MCF 10A (cell line): Measurements from ENCODE around the gene TRANK1.

GRCh38 chr3:32213385-32213739 is 25.1 kb upstream of the CMTM8 start:
- PRO-cap, result unidirectional peak, minus-strand start at chr3:32213480
- RRBS, result no CpG with 5 or more reads among the region's 7 CpGs

GRCh38 chr3:32455999-32456627 is 46.5 kb downstream of the CMTM6 start:
- PRO-cap, result no peak
- RRBS, result 91% methylated on average over 4 of the region's 14 CpGs

DNA sequence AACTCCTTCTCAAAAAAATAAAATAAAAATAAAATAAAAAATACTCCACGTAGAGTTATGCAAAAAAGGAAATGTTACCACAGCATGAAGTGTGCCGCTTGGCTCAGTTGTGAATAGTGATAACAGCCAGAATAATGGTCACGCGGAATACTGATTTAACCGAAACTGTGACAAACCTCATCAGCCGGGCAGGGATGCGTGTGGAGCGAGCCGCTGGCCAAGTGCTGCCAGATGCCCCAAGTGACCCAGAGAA is 35.4 kb downstream of the CMTM6 start:
- PRO-cap, result no peak
- RRBS, result no CpG with 5 or more reads among the region's 9 CpGs

GRCh38 chr3:32684004-32684524 is 924 bp upstream of the CNOT10 start:
- PRO-cap, result no peak
- RRBS, result no CpG with 5 or more reads among the region's 1 CpG

GRCh38 chr3:32820039-32820767 is 2.4 kb downstream of the TRIM71 start:
- PRO-cap, result no peak
- RRBS, result no CpG with 5 or more reads among the region's 14 CpGs

DNA sequence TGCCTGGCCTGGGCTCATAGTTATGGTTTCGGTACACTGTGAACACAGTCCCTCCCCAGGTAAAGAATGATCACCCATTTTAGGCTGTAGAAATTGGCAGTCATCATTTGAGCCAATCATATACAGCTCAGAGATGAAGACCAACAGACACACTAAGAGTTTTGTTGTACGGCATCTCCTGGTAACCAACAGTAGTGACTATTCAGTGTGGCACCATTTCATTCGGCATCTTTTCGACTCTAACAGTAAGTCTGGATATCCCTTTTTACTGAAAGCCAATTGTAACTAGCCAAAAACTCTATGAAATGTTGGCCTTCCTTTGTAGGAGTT is 33.5 kb downstream of the UBP1 start:
- PRO-cap, result no peak
- RRBS, result no CpG with 5 or more reads among the region's 4 CpGs

DNA sequence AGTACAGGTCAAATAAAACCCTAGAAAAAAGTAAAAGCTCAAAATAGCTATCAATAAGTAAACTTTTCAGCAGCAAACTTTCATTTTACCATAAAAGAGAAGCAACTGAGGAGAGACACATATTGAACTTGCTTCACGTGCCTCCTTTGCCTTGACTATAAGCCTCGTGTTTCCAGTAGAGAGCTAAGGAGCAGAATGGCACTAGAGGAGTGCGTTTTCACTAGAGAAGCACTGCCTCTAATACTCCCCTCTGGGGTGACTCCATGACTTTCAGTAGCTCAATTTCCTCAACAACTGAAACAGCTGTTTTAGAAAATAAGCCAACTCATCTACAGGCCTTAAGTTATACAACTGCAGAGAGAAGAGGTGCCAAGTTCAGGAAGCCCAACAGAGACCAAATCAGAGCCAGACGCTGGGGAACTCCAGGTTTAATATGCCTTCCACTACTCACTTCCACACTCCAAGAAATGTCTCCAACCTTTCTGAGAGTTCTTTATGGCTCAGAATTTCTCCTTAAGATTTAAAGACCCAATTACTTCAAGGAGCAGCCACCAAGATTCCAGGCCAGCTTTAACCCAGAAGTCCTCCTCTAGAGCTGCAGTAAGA is 1.9 kb downstream of the UBP1 start:
- PRO-cap, result bidirectional peak, plus-strand start at position 186 of the sequence, minus-strand start at position 159 of the sequence
- RRBS, result no CpG with 5 or more reads among the region's 4 CpGs

- PRO-cap, result no peak
- RRBS, result no CpG with 5 or more reads among the region's 7 CpGs
These were observed 111.2 kb upstream of the UBP1 start for GRCh38 chr3:33551041-33552113.

DNA sequence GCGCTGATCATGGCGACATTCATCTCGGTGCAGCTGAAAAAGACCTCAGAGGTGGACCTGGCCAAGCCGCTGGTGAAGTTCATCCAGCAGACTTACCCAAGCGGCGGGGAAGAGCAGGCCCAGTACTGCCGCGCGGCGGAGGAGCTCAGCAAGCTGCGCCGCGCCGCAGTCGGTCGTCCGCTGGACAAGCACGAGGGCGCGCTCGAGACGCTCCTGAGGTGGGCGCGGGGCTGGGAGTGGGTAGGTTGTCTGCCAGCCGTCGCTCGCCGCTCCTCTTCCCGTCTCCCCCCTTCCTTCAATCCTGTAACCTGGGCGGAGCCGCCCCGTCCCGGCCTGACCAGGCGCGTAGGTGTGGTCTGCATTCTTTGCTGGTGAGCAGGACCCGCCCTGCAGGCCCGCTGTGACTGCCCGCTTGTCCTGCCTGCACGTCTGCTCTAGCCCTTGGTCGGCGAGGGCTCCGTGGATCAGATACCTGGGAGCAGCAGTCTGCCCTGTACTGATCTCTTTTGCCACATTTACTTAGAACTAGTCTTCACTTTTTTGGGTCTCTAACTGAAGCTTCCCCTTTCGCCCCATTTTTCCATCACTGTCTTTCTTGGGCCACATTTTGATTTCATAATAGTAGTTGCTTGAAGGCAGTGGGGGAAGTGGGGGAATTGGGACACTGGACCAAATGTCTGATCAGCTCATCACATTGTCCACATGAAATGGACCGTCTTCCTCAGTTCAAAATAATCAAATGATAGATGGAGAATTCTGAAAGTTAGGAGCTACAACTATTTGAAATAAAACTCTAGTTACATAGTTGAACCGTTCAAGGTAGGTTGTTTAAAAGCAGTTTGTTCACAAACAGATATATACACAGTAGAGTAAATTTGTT is 530 bp downstream of the PDCD6IP start:
- PRO-cap, result bidirectional peak, plus-strand start at position 441 of the sequence, minus-strand start at position 300 of the sequence
- RRBS, result no CpG with 5 or more reads among the region's 45 CpGs

DNA sequence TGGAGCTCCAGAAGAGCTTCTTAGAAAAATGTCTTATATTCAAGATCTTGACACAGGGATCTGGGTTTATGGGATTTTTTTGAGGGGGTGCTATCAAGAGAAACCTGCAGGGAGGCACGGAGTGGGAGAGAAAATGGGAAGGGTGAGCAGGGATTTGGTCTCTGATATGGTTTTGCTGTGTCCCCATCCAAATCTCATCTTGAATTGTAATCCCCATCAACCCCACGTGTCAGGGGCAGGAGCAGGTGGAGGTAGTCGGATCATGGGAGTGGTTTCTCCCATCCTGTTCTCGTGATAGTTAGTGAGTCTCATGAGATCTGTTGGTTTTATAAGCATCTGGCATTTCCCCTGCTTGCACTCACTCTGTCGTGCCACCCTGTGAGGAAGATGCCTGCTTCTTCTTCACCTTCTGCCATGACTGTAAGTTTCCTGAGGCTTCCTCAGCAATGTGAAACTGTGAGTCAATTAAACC is 386.0 kb downstream of the PDCD6IP start:
- PRO-cap, result no peak
- RRBS, result no CpG with 5 or more reads among the region's 5 CpGs

- PRO-cap, result no peak
- RRBS, result no CpG with 5 or more reads among the region's 1 CpG
These were observed 153.1 kb upstream of the ARPP21 start for GRCh38 chr3:35486337-35486536.

DNA sequence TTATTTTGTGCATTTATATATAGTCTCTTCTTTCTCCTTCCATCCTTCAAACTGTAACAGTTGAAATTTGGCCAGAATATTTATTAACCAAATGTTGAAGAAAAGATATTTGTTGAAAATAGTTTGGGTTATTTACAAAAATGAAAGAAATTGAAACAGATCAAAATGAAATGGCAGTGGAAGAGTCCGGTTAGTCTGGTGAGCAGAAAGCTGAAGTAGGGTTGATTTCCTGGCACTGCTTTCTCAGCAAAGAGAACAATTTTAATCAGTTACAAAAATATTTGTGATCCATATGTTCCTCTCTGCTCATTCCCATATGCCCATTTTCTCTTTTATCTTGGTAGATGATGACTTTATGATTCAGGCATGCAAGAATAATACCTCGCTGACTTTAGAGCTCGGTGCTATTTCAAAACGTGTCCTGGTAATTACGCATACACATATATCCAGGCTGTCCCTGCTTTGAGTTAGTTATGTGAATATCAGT is 38.4 kb downstream of the ARPP21 start:
- PRO-cap, result no peak
- RRBS, result no CpG with 5 or more reads among the region's 5 CpGs

DNA sequence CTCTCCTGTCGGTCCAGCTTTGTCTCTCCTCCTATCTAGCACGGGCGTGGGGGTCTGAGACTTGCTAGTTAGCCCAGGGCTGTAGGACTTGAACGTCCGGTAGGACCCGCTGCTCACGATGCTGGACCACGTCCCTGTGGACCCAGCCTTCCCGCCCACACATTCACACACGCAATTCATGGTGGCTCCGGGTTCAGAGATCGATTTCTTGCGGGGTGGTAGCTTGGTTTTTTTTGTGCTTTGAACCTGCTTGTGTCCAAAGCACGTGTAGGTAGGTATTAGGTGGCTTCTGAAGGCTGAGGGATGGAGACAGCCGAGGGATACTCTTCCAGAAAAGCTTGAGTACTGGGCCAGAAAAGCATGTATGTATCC is 480 bp downstream of the STAC start:
- PRO-cap, result no peak
- RRBS, result 2% methylated on average over 6 of the region's 15 CpGs

DNA sequence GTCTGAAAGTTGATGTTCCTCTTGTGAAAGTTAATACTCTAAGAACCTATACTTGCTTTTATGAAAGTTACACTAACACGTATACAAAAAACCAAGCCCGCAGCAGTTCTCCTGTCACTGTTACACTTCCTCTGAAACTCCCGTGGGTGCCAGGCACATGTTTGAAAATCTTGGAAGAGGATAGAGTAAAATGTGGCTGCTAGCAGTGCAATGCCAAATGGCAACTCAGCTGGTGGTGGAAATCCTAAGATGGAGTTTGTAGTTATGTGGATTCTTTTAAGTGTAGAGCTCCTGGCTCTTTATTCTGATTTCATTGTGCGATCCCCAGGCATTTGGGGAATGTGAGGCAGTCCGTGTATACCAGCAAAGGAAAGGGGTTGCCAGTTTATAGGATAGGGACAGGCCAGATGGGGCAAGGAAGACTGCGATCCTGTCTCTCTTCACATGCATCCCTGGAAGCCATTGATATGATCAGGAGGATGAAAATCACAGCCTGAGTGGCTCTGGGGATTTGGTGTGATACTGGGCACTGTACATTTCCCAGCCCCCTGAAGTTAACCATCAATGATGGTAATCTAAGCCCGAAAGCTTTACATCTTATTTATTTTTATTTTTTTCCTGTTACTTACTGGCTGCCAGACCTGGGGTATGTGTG is 1.1 kb downstream of the STAC start:
- PRO-cap, result no peak
- RRBS, result no CpG with 5 or more reads among the region's 7 CpGs

DNA sequence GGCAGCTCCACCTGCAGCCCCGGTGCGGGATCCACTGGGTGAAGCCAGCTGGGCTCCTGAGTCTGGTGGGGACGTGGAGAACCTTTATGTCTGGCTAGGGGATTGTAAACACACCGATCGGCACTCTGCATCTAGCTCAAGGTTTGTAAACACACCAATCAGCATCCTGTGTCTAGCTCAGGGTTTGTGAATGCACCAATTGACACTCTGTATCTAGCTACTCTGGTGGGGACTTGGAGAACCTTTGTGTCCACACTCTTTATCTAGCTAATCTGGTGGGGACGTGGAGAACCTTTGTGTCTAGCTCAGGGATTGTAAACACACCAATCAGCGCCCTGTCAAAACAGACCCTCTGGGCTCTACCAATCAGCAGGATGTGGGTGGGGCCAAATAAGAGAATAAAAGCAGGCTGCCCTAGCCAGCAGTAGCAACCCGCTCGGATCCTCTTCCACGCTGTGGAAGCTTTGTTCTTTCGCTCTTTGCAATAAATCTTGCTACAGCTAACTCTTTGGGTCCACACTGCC is 73.5 kb downstream of the STAC start:
- PRO-cap, result no peak
- RRBS, result no CpG with 5 or more reads among the region's 11 CpGs

GRCh38 chr3:36494784-36495367 is 114.6 kb downstream of the STAC start:
- PRO-cap, result bidirectional peak, plus-strand start at chr3:36494964, minus-strand start at chr3:36494857
- RRBS, result no CpG with 5 or more reads among the region's 2 CpGs

GRCh38 chr3:36618327-36618560 is 146.1 kb downstream of the DCLK3 start:
- PRO-cap, result no peak
- RRBS, result no CpG with 5 or more reads among the region's 2 CpGs

GRCh38 chr3:36733274-36733751 is 31.0 kb downstream of the DCLK3 start:
- PRO-cap, result no peak
- RRBS, result no CpG with 5 or more reads among the region's 1 CpG

GRCh38 chr3:36906496-36907121 is 38.2 kb downstream of the TRANK1 start:
- PRO-cap, result no peak
- RRBS, result no CpG with 5 or more reads among the region's 2 CpGs

DNA sequence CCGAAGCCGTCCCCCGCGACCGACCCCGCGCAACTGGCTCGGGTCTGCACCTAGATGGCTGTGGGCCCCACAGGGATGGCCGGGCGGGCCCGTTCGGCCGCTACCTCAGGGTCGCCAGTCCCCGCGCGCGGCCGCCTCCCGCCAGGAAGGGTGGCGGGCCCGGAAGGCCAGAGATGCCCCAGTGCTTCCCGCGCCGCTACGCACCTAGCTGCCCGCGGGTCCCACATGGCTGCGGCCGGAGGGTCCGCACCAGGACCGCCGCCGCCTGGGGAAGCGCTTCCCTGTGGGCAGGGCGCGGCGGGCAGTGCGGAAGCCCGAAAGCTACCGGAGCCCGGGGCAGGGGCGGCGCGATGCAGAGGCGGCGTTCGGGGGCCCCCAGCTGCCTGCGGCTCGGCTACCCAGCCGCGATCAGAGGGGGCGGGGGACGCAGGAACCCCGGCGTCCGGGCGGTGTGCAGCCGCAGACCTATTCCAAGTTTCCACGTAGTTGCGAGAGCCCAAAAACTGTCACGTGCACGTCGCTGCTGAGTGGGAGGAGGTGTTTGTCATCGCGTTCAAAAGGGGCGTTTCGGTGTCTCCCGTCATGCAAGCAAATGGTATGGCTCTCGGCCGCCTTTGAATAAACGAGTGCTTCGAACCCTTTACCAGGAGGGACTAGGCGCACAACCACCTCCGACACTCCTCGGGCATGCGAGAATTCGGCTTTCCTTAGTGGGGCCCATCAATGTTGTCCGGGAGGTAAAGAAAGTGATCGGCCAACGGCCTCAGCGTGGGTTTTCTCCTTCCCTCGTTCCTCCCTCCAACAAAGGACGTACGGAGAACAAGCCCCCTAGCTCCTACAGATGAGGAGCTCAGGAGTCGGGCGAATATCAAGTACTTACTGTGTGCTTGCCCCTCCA is at the start of gene TRANK1:
TSS of gene TRANK1 (minus strand) at position 472 of the 898 bp plus-strand sequence.
- PRO-cap, result no peak
- RRBS, result 80% methylated on average over 29 of the region's 87 CpGs